Temporal lobe (tissue), 2 donors: ENCODE measurements around the gene GNE.

DNA sequence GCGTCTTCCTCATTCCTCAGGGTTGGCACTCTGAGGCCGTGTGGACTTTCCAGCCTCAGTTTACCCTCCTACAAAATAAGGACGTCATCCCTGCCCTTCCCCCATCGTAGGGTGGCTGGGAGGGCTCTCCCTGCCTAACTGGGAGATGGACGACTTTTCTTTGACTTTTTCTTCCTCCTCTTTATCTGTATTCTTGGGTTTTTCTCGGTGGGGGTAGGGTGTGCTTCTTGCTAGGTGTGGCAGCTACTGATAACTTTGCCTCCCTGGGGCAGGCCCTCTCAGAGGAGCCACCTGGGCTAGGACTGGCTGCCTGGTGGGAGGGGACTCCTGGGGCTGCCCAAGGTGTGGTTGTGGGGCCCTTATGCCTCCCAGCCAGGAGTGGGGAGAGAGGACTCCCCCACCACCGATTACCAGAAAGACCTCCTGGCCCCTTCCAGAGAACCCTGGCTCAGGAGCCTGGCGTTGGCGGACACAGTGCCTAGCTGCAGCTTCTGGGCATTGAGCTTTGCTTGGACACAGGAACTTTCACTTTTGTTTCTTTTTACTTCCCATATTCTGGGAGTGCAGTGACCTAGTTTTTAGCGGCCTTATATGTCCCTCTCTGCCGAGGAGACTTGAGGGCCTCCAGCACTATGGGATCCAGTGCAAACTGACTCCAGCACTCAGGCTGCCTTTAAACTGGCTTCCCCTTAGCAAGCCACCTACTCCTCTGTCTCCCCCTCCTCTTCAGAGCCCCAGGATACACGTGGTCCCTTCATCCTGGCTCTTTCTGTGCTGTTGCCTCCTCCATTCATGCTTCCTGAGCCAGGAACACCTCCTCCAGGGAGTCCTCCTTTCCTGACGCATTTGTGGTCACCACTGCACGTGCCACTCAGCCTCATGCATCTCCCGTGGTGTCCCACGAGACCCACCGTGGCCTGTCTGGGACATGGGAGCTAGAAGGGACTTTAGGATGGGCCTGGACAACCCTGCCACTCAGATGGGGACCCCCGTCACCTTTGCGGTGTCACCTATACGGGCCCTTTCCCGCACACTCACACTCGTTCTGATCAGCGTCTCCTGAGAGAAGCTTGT, 6.3 kb downstream of the GLIPR2 start:
- RAMPAGE, long total RNA: no peak

DNA sequence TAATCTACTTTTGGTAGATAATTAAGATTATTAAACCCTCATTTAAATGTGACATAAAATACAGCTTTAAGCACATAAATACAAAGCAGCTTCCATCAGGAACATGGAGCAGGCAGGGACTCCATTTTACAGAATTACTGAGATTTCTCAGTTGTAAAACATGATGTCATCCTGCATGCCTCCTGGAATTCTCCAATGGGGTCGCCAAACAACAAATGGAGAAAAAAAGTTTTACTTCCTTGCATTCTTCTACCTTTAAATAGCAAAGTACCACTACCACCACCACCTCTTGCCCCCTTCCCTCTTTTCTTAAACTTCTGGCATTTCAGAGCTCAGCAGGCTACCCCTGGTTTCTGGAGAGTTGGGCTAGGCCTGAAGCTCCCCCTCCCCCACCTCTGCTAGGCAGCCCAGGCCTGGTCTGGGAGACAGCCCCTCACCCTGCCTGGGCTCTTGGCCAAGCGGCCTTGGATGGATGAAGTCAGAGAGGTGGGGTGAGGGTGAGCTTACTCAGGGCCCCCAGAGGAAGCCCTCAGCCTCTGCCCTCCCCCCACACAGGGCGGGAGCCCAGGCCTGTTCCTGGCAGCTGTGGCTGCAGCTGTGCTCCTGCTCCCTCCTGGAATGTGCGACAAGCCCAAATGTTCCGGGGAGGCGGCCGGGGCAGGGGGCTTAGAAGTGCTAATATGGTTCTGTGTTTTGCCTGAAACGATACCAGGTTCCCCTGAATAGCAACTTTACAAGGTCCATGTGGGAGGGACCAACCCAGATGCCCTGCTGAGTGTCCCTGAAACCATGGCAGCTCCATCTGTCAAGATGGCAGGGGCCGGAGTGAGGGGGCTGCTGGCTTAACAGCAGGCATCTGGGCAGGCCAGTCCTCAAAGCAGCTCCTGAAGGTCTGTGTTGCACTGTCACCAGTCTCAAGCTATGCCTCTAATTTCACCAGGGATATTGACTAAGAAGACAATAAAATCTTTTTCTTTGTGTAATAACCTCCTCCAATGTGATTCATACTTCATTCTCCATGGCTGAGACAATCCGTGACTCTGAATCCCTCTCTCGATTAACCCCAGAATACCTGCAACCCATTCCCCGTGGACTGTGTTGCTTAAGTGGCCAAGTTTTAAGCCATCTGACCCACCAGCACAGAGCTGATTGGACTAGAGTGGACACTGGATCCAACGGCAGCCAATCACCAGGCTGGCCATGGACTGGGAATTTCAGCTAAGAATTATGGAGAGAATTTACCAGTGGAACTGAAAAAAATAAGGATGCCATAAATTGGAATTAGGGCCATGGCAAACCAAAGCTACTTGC, 5.8 kb upstream of the CCIN start:
- RAMPAGE, long total RNA: no peak

DNA sequence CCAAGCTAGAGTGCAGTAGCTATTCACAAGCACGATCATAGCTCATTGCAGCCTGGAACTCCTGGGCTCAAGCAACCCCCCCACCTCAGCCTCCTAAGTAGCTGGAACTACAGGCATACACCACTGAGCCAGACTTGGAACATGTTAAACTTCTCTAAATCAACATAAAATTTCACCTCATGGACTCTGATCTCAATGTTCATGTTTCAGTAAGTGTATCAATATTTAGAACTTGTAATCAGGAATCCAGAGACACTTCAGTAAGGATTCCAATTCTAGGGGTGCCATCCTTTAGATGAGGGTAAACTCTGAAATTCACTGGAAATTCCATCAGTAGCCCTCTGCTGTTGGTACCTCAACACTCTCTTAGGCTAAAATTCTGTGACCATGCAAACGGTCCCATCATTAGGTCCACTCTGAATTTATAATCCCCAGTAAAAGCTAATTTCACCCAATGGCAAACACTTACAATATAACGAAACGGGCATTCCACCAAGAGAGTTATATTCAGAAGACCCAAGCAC, 6.7 kb downstream of the GNE start:
- RAMPAGE, long total RNA: no peak

DNA sequence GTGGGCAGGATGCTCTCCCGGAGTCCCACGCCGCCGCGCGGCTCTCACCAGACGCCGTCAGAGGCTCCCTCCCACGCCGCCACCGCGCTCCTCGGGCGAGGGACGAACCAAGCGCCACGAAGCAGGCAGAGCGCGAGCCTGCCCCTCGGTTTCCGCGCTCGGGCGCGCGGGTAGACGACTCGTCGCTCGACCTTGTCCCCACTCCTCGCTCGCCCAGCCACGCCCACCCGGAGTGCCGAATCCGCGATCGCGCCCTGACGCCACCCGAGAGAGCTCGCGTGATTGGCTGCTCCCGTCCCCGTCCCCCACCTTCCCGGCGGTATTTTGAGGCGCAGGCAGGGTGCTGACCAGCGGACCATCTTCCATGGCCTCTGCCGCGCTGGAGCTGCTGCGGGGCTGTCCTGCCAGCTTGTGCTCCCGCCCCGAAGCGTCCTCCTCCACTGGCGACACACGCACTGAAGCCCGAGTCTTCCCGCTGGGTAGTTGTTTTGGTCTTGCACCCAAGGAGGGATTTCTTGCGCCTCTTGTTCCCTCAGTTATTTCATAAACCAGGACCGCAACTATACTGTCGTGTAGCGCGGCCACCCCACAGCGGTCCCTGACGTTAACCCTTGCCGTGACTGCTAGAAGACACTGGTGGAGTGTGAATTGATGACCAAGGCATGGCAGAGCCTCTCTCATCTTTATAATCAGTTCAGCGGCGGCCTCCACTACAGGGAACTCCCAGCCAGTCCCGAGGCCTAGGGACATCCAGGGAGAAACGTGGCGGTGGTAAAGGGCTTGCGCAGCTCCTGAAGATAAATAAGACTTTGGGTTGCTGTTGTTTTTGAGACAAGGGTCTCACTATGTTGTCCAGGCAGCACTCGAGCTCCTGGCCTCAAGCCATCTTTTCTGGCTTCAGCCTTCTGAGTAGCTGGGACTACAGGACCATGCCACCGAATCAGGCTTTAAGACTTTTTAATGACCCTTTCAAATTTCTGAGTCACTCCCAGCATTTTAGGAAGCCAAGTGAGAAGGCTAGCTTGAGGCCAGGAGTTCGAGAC, at the start of gene GNE:
GNE (minus strand) TSS at position 176 of the 1,043 bp plus-strand sequence.
- RAMPAGE, long total RNA: start-site peak on the minus strand centred at position 147 of the sequence, 59 bp wide, 121 and 202 reads in 2 replicates

DNA sequence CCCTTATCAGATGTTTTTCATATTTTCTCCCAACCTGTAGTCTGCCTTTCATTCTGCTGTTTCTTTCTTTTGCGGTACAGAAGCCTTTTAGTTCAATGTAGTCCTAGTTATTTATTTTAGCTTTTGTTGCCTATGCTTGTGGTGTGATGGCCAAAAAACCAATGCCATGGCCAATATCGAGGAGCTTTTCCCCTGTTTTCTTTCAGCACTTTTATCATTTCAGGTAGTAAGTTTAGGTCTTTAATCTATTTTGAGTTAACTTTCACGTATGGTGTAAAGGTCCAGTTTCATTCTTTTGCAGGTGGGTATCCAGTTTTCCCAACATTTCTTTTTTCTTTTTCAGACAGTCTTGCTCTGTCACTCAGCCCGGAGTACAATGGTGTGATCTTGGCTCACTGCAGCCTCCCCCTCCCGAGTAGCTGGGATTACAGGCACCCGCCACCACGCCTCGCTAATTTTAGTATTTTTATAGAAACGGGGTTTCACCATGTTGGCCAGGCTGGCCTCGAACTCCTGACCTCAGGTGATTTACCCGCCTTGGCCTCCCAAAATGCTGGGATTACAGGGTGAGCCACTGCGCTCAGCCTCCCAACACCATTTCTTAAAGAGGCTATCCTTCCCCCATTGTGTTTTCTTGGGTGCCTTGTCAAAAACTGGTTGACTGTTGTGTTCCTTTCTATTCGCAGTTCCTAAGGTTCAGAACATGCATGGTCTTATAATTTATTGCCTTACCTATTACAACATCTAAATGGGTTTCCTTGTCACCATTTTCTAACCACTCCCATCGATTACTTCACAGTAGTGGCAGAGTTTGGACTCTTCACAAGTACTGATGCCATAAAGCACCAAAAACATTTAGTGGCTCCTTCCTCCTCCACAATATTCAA, 50.3 kb downstream of the RNF38 start:
- RAMPAGE, long total RNA: no peak

DNA sequence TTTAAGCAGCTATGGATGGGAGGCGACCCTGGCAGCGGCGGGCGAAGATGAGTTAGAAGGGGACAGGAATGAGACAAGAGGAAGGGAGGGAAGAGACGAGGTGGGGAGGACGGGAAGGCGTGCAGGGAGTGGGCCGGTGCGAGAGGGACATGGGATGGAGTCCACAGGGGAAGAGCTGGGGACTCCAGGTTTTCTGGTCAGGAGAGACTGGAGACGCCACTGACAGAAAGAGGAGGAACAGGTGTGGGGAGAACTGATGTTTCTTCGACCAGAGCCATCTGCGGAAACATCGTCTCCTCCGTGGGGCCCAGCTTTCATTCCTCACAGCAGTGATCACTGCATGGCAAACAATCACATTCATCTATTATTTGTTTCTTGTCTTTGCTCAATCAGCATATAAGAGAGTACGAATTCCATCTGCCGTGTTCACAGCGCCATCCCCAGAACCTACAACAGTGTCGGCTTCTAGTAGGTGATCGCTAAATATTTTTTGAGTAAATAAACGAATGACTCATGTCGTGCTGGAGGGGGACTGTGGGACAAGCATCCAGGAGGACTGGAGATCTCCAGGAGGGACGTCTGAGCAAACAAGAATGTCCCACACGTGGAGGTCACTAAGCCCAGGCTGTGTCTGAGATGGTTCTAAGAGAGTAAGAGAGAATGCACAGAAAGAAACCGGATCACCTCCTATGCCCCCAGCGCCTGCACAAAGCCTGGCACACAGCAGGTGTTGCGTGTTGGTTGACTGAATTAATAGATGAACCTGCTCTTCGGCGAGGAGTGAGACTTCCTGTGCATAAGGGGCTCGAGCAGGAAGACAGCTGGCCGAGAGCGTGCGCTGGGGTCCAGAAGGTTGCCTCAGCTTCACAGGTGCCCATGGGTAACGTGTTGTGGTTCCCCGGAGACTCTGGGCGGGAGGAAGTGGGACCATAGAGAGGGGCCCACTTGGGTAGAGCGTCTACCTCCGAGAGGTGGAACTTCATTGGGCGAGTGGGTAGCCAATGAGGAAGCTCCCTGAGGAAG, 192.8 kb downstream of the MELK start:
- RAMPAGE, long total RNA: no peak

DNA sequence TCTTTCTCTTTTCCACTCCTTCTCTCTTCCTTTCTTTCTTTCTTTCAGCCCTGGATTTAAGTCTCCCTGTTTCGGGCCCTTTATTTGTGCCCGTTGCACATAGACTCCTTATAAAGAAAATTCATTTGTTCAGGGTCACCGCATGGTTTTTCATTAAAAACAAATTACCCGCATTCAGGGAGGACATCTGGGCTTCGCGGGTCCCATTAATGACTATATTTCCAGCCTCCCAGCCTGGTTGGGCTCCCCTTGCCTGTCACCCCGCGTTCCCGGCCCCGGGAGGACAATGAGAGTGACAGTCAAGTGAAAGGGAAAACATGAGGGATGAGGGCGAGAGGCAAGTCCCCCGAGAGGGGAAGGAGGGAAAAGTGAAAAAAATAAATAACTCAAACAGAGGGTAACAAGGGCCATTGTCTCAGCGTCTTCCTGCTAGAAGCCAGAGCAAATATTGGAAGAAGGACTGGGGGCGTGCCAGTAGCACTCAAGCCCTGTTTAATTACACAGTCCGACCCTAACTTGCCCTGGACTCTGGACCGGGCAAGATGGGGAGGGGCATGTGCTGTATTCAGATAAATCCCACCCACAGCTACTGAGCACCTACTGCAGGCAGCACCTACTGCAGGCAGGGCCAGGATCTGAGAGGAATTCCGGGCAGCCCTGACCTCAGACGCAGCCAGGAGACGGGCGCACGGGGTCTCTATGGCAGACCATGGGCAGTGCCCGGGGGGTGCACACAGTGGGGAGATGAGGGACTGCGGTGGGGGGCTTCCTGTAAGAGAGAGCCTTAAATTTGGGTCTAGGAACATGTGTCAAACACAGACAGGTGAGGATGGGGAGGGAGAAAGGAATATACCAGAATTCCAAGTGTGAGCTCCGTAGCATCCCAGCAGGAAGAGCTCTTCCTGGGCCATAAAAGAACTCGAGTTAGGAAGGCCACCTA, 166.1 kb downstream of the PAX5 start:
- RAMPAGE, long total RNA: no peak

GRCh38 chr9:36995853-36996598, 38.0 kb downstream of the PAX5 start:
- RAMPAGE, long total RNA: no peak

DNA sequence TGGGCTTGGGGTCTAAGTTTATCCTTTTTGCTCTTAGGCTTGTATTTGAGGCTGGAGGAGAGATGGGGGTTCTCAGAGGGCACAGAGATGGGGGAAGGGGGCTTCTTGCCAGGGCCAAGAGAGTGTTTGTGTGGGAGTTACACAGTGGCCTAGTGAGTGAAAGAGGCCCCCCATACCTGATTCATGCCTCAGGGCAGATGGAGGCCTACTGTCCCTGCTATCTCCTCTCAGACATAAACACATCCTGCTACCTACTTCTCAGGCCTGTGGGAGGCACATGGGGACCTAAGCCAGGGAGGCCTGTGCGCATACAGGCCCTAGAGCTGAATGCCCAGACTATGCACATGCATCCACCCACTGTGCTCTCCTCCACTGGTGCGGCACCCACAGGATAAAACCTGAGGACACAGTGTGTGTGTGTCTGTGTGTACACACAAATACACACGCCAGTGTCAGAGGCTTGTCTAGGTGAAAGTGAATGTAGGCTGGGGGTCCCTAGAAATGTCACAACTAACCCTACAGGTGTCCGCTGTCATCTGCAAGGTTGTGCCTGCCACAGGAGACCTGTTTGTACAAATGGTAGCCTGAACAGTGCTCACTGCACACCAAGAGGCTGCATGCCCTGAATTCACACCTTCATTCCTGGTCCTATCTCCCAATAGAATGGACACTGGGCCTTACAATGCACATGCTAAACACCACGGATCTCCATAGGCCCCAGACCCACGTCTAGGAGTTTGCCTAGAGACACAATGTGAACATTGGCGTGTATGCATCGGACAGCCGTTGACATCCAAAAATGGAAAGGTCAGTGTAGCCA, 1.3 kb downstream of the PAX5 start:
- RAMPAGE, long total RNA: no peak

- RAMPAGE, long total RNA: no peak
Measured at GRCh38 chr9:37036274-37036936, 2.3 kb upstream of the PAX5 start.

DNA sequence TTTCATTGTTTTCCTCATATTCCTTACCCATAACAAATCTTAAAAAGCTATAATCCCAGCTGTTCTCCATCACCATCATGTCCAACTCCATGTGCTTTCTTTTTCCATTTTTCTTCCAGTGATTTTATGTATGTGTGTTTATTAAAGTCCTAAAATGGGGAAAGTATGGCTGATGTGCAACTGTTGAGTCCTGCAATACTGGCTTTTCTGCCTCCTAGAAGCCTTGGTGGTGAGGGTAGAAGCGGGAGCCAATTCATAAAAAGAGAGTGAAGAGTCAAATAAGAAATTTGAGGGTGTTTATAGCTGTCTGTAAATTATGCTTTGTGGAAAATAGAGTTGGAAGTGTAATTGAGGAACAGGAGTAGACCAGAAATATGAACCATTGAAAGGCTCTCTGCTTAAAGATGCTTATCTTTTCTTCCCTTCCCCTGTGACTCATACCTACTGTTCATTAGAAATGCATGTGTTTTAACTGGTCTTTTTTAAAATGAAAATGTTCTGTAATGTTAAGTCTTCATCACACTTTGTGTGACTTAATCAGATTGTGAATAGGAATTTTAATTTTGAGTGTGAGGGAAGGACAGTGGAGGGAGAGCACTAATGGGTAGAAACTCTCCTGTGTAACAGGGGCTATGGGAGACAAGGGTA, 80.2 kb downstream of the ZCCHC7 start:
- RAMPAGE, long total RNA: no peak

GRCh38 chr9:37371491-37372412, 50.7 kb upstream of the GRHPR start:
- RAMPAGE, long total RNA: no peak

GRCh38 chr9:37438652-37439200, 16.2 kb downstream of the GRHPR start:
- RAMPAGE, long total RNA: no peak

GRCh38 chr9:37511970-37513098, 26.6 kb downstream of the POLR1E start:
- RAMPAGE, long total RNA: no peak

DNA sequence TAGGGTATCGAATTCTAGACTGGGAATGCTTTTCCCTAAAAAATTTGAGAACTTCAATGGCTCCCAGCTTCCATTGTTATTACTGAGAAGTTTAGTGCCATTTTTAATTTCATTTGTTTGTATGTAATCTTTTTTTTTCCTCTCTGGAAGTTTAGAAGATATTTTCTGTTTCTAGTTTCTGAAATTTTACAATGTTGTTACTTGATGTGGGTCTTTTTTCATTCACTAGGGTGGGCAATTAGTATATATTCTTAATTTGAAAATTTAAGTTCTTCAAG, 39.0 kb downstream of the FRMPD1 start:
- RAMPAGE, long total RNA: no peak

GRCh38 chr9:37861355-37862094, 42.4 kb downstream of the SLC25A51 start:
- RAMPAGE, long total RNA: no peak

- RAMPAGE, long total RNA: no peak
Measured at GRCh38 chr9:37952706-37953319, 48.9 kb upstream of the SLC25A51 start.

DNA sequence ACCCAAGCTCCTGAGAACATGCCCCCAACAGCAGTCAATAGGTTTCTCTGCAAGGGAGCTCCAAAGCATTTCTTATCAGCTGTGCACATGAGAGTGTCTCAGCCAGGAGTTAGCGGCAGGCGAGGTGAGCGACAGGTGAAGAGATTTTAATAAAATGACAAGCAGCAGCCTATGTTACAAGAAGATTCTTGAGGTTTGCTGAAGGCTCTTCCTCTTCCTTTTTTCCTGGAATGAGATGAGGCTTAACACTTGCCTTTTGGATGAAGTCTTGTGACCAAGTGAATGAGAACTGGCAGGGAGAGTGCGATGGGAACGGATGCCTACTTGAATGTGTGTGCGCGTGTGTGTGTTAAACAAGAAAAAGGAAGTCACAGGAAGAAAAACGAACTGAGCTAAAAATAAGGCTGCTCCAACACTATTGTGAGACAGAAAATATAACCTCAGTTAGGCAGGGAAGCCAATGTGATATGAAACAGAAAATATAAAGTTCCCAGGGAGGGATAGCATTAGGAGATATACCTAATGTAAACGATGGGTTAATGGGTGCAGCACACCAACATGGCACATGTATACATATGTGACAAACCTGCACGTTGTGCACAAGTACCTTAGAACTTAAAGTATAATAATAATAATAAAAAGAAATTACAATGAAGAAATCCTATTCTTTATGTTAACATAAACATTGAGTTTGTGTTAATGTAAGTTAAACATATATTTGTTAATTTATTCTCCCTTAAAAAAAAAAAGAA, 75.9 kb downstream of the SHB start:
- RAMPAGE, long total RNA: no peak

DNA sequence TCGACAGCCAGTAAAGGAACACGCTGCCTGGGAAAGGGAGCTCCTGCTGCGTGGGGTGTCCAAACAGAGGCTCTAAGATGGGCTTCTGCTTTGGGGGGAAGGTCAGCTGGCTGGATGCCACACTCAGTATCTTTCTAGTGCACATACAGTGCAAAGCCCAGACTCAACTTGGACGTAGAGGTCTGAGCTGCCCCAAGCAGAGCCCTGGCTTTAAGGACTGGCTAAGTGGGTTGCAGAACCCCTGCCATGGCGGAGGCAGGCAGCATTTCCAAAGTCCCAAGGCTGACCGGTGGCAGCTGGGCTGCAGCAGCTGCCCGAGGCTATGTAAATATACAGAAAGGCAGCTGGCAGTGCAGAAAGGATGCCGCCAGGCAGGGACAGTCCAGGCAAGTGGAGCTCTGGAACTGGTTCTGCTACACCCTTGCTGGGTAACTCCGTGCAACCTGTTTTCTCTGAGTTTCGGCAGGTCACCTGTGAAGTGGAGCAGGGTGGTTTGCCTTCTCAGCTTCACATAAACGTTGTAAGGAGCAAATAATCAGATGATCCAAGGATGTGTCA, 46.1 kb downstream of the SHB start:
- RAMPAGE, long total RNA: no peak

- RAMPAGE, long total RNA: no peak
Measured at GRCh38 chr9:38024267-38024925, 44.6 kb downstream of the SHB start.